Thyroid gland (tissue), 7 donors: ENCODE results near the gene POLR1E.

GRCh38 chr9:37119901-37120219, 514 bp upstream of the ZCCHC7 start:
- PRO-cap, 2 experiments, result peak in 2 of 2 experiments; most common minus-strand start chr9:37120161 (in 2)
- RAMPAGE, long total RNA, 5 experiments, result no peak in any of the 5 experiments

DNA sequence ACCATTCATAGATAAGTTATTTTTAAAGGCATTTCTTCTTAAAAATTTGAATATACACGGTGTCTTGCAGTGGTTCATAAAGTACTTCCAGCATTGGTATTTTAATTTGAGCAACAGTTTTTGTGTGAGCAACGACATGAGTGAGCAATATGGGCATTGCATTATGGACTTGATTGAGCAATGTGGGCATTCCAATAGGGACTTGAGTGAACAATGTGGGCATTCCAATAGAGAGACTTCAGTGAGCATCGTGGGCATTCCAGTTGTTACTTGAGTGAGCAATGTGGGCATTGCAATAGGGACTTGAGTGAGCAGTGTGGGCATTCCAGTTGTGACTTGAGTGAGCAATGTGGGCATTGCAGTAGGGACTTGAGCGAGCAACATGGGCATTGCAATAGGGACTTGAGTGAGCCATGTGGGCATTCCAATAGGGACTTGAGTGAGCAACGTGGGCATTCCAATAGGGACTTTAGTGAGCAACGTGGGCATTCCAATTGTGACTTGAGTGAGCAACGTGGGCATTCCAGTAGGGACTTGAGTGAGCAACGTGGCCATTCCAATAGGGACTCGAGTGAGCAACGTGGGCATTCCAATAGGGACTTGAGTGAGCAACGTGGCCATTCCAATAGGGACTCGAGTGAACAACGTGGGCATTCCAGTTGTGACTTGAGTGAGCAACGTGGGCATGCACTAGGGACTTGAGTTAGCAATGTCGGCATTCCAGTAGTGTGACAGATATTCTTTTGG, 52.3 kb downstream of the ZCCHC7 start:
- PRO-cap, 2 experiments, result no peak in any of the 2 experiments
- RAMPAGE, long total RNA, 5 experiments, result no peak in any of the 5 experiments

GRCh38 chr9:37258190-37259116, 138.1 kb downstream of the ZCCHC7 start:
- PRO-cap, 2 experiments, result no peak in any of the 2 experiments
- RAMPAGE, long total RNA, 5 experiments, result no peak in any of the 5 experiments

- PRO-cap, 2 experiments, result peak in 2 of 2 experiments; most common plus-strand start chr9:37465537 (in 2)
- RAMPAGE, long total RNA, 5 experiments, result no peak in any of the 5 experiments
Measured at GRCh38 chr9:37465496-37465723, 160 bp upstream of the ZBTB5 start.

DNA sequence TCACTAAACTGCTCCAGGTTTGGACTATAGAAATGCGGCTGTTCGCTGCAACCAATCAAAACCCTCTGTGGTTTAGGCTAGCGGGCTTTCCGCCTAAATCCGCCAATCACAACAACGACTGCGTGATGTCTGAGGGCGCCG, 344 bp upstream of the ZBTB5 start:
- PRO-cap, 2 experiments, result peak in 2 of 2 experiments; most common minus-strand start position 67 of the sequence (in 2)
- RAMPAGE, long total RNA, 5 experiments, result no peak in any of the 5 experiments

GRCh38 chr9:37485211-37486332, at the start of gene POLR1E:
TSS of gene POLR1E (plus strand) at chr9:37485948.
- PRO-cap, 2 experiments, result peak in 2 of 2 experiments; most common plus-strand start chr9:37486017 (in 2); most common minus-strand start chr9:37485857 (in 2)
- RAMPAGE, long total RNA, 5 experiments, result start-site peak on the plus strand in 2 of 5 experiments, at chr9:37485960-37485972 at its widest, 48 to 59 reads per replicate

- PRO-cap, 2 experiments, result no peak in any of the 2 experiments
- RAMPAGE, long total RNA, 5 experiments, result no peak in any of the 5 experiments
Measured at GRCh38 chr9:37502422-37502674, 16.6 kb downstream of the POLR1E start.

GRCh38 chr9:37861355-37862094, 42.4 kb downstream of the SLC25A51 start:
- PRO-cap, 2 experiments, result no peak in any of the 2 experiments
- RAMPAGE, long total RNA, 5 experiments, result no peak in any of the 5 experiments

DNA sequence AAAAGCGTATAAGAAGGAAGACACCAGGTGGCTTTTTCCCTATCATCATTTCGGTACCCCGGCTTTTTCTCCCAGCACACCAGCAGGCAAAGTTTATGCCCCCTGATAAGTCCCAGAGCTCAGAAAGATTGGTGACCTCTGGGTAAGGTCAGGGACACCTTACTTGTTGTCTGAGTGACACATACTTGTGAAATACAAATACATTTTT, 4.6 kb upstream of the SLC25A51 start:
- PRO-cap, 2 experiments, result no peak in any of the 2 experiments
- RAMPAGE, long total RNA, 5 experiments, result no peak in any of the 5 experiments

- PRO-cap, 2 experiments, result no peak in any of the 2 experiments
- RAMPAGE, long total RNA, 5 experiments, result no peak in any of the 5 experiments
Measured at GRCh38 chr9:37936729-37937352, 32.9 kb upstream of the SLC25A51 start.

DNA sequence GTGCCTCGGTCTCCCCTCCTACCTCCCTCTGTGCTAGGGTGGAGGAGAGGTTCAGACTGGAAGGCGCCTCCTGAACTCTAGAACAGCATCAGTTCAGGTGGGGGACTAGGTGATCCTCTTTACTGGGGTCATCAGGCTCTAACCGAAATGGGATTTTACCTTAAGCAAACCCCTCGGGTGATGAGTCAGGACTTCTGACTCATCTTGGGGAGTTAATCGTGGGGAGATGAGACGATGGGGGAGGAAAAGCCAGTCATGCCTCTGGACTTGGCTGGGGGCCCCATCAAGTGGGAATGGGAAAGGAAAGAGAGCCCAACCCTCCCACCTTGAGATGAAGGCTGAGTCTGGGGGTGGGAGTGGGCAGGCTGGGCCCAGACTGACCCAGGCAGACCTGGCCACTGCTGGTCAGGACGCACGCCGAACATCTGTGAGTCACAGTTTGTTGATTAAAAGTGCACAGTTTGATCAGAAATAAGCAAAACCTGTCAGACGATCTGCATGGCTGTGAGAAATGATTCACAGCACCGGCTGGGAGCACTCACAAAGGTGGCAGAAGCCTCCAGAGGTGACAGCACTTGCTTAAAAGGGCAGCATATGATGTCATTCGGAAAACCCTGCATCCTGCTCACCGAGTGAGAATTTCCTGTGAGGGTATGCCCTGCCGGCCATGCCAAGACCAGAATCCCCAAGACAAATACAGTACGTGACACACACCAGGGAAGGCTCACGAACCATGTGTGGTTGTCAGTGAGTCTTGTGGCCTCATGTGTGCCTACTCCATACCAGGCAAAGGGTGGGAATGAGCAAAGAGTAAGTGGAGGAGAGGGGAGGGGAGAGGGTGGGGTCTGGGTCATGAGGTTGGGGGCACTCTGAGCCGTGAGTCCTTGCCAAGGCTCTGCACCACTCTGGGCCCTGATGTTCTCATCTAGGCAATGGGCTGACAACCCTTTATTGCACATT, 50.0 kb upstream of the SLC25A51 start:
- PRO-cap, 2 experiments, result no peak in any of the 2 experiments
- RAMPAGE, long total RNA, 5 experiments, result no peak in any of the 5 experiments

DNA sequence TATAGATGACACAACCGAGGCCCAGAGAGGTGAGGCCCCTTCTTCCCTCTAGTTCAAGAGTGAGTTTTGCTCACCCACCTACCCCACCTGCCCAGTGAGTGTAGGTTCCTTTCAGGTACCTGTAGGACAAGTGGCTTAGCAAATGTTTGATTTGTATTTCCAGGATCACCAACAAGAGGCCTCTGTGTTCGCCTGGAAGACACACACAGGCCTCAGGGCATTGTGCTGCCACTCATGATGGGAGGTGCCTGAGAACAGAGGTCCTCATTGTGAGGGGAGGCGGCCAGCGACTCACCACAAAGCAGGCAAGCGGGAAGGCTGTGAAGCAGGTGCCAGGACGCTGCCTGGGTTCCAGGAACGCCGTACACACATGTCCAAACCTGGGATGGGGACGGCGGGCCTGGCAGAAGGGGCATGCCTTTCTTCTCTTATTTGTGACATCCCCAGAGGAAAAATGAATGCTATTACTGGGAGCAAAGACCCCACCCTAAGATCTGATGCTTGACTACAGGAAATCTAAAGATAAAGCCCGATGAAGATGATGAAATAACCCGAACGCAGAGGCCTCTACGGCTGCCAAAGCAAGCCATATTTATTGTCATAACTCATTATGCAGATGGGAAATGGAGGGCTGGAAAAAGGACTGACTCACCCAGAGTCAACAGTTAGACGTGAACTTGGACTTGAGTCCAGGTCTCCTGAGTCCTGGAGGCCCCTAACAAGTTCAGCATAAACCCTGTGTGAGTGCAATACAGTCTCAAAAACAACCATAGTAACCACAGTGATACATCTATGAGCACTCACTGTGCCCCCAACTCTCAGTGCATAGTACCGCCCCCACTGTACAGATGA, 60.3 kb upstream of the SLC25A51 start:
- PRO-cap, 2 experiments, result no peak in any of the 2 experiments
- RAMPAGE, long total RNA, 5 experiments, result no peak in any of the 5 experiments

GRCh38 chr9:38004908-38005314, 64.1 kb downstream of the SHB start:
- PRO-cap, 2 experiments, result no peak in any of the 2 experiments
- RAMPAGE, long total RNA, 5 experiments, result no peak in any of the 5 experiments

DNA sequence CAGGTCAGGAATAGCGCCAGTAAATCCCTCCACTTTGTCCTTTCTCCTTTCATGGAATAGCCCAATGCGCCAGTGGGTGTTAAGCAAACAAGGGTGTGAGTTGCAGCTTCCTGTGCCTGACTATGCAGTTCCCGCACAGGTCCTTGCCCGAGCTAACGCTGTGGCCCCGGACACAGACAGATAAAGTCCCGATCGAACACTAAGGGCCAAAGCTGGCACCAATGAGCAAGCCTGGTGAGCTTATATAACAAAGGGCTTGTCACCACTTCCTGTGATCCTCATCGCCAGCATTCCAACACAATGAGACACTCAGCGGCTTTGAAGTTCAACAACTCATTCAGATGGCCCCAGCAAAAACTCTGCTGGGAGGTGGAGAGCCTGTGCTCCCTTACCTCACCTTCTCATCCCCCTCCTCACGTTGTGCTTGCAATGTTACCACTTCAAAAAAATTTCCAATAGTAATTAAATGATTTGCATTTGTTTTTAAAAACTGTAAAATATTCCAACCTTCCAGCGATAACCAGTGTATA, 21.3 kb downstream of the SHB start:
- PRO-cap, 2 experiments, result peak in 2 of 2 experiments; most common plus-strand start position 127 of the sequence (in 1); most common minus-strand start position 154 of the sequence (in 1)
- RAMPAGE, long total RNA, 5 experiments, result no peak in any of the 5 experiments

DNA sequence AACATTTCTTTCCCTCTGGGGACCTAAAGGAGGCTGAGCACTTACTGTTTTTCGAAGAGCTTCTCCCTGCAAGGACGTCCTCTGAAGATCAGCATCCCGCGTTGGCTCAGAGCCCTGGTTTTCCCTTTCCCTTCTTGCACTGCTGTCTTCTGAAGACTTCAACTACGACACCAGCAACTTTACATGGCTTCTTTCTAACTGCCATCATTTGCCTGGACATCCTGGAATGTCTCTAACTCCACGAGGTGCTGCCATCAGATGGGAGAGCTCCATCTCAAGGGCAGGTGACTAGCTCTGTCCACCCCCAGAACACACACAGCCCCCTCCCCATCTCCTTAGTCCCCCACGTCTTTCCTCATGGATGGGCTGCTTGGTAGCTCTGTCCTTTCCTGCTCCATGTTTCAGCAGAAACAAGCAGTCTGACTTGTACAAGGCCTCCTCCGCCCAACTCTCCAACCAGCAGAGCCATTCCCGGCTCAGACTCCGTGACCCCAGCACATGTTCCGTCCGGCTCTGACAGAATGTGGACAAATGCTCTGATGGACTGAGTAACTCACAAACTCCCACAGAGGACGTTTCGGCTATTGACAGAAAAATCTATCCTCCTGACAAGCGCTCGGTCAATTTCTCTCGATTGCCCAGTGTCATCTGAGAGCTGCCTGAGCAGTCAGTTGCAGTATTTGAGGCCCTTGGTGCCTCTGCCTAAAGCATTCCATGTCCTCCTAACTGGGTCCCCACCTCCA, 17.0 kb downstream of the SHB start:
- PRO-cap, 2 experiments, result no peak in any of the 2 experiments
- RAMPAGE, long total RNA, 5 experiments, result no peak in any of the 5 experiments

- PRO-cap, 2 experiments, result no peak in any of the 2 experiments
- RAMPAGE, long total RNA, 5 experiments, result no peak in any of the 5 experiments
Measured at GRCh38 chr9:38065639-38066689, 3.1 kb downstream of the SHB start.

- PRO-cap, 2 experiments, result no peak in any of the 2 experiments
- RAMPAGE, long total RNA, 5 experiments, result no peak in any of the 5 experiments
Measured at GRCh38 chr9:38066690-38067043, 2.4 kb downstream of the SHB start.

- PRO-cap, 2 experiments, result peak in 2 of 2 experiments; most common plus-strand start chr9:38068088 (in 1); most common minus-strand start chr9:38068571 (in 1)
- RAMPAGE, long total RNA, 5 experiments, result no peak in any of the 5 experiments
Measured at GRCh38 chr9:38068006-38068953, 747 bp downstream of the SHB start.

DNA sequence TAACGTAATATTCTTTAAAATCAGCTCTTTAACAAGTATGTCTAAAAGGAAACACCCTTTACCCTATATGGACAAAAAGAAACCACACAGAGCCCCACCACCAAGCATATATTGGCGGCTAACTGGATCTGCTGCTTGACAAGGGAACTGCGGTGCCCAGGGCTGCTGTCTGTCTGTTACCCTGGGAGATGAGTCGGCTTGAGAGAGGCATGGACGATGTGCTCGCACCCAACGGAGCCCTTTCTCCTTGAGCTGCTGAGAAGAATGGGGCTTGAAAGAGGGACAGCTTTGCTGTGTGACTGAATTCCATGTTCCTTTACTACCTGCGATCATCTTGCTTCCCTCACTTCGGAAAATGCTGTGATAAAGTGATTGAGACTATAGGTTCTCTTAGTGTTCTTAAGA, 158.7 kb upstream of the SHB start:
- PRO-cap, 2 experiments, result no peak in any of the 2 experiments
- RAMPAGE, long total RNA, 5 experiments, result no peak in any of the 5 experiments

DNA sequence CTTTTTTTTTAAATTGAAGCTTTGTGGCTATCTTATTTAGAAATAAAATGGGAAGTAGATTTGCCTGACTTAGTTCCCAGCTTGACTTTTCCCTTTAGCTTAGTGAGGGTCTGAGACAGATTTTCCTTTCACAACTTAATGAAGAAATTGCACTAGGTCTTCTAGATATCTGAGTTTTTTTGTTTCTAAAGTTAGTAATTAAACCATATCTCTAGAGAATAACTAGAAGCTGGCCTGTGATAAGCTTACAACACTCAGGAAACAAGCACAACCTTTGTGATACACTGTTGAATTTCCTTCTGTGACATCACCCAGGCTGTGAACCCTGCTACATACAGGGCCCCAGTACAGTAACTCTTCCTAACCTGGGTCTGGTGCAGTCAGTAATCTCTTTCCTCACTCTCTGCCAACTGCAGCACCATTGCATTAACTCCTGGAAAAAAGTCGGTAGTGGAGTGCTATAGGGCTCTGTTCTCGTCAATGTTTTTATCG, 10.5 kb upstream of the IGFBPL1 start:
- PRO-cap, 2 experiments, result no peak in any of the 2 experiments
- RAMPAGE, long total RNA, 5 experiments, result no peak in any of the 5 experiments